Mesenchymal stem cell of the bone marrow (primary cell): ENCODE results near the gene SLC4A8.

DNA sequence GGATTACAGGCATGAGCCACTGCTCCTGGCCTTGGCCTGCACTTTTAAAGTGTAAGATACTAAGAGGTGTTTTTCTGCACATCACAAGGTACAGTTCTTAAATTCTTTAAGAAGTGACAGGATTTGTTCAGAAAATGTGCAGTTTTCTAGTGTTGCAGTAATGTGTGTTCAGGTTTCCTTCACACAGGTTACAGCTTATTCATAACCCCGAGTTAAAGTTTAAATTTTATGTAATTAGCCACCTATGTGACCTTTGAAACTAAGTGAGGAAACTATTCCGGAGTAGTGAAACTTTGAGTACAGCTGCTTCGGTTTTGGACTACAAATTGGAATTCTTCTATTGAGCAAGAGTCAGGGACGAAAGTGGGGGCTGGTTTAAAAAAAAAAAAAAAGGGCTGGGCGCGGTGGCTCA lies 44.0 kb downstream of the DIP2B start:
- CAGE, long polyA plus RNA: no peak

DNA sequence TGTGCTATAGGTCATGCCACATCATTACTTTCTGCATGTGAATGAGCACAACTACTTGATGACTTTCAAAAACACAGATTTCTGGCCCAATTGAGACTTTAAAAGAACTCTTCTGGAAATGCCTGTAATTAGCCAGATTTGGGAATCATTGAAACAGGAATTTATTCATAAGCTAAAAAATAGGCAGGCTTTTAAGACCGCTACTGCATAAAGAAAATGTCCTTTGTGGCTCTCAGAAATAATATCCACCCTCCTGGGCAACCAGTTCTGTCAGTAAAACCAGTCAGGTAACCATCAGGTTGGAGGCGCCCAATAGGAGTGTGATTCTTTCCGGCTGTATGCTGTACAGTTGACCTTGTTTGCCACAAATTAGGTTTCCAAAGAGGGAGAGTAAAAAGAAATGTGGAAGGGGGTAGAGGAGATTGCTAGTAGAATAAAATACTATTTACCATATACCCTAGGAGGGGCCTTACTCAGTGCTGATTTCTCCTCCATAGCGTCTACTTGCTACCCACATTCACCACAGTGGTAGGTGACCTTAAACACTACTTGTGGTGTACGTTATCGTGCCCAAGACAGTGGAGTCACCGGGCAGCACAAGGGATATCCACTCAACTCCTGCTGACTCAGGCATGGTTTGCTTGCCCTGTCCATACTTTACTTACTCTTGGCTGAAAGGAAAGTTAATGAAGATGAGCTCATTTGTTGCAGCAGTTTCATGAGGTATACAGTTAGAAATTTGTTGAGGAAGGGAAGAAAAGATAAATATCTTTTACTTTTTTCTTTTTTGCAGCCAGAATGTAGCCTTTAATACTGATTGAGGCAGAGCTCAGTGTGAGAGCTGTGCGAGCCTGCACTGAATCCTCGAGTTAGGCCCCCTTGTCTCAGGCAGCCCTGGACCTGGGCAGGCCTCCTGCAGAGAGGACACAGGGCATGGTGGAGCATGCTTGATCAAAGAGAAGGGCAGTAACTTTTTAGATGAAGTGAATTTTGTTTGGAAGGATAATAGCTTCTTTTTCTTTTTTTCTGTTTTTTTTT lies 76.7 kb downstream of the DIP2B start:
- CAGE, long polyA plus RNA: no peak

GRCh38 chr12:50618954-50619795 lies 114.4 kb downstream of the DIP2B start:
- CAGE, long polyA plus RNA: no peak

GRCh38 chr12:50825319-50825781 lies 17.4 kb upstream of the TMPRSS12 start:
- CAGE, long polyA plus RNA: no peak

GRCh38 chr12:50924196-50924807 lies 513 bp upstream of the METTL7A start:
- CAGE, long polyA plus RNA: no peak

DNA sequence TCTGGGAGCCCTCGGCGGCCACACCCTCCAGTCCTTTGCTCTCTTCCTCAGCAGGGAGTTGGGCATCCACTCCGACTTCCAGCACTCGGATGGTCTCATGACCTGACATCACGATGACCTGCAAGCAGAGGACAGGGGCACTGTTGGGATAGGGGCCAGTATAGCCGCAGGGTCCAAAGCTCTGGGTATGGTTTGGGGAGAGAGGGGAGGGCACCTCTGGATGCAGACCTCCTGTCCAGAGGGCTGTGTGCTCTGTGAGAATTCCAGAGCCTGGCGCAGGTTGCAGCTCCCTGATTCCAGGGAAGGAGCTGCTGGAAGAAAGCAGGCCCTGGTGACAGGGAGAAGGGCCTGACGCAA lies 13.6 kb downstream of the POU6F1 start:
- CAGE, long polyA plus RNA: no peak

DNA sequence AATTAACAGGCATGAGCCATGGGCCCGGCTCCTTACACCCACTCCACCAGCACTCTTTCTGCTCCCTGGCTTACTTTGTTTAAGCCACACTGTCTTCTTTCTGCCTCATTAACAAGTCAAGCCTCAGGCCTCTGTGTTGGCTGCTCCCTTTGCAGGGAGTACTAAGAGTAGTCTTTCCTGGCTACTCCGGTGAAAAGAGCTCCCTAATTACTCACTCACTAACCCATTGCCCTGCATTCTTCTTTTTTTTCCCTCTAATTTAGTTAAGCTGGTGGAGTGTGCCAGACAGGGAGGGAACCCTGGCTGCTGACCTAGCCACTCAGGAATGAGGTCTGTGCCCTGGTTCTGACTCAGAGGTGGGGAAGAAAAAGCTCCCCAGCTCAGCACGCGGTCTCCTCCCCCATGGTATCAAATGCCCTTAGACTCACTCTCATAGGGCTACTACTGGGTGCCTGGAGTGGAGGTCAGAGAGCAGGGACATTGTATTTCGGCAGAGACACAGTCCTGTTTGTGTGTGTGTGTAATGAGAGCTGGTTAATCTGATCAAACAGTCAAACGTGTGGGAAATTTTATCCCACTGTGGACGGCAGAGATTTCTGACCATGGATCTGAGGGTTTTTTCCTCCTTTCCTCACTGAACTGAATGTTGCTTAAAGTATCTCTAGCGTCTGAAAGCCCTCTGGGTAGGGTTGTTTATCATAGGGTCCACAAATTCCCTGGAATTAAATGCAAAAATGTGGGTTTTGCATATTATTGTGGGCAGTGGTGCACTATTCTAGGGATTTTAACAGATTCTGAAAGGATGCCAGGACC lies 19.6 kb downstream of the GALNT6 start:
- CAGE, long polyA plus RNA: no peak

- CAGE, long polyA plus RNA: no peak
Observed at GRCh38 chr12:51424496-51425462, at the start of gene SLC4A8. SLC4A8 (plus strand) TSS chr12:51424831.

- CAGE, long polyA plus RNA: no peak
Observed at GRCh38 chr12:51820304-51821364, 5.9 kb upstream of the TMDD1 start.

DNA sequence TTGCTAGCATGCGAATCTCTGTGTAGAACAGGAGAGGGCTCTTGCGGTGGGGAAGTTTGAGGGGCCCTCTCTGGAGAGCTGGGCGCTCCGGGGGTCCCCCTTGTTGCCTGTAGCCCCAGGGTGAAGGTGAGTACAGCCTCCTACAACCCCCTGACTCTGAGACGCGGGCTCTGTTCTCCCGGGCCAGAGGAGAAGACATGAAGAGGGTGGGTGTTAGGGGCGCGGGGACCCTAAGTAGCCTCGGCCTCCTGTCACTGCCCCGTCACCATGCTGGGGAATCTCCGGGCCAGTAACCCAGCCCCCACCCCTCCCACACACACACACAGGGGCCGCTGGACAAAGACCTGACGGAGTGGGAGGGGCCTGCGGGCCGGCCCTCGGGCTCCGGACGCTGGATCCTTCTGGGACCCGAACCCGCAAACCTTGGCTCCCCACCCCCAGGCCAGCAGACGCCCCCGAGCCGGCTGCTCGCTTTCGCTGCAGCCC lies 702 bp downstream of the FIGNL2 start:
- CAGE, long polyA plus RNA: no peak

DNA sequence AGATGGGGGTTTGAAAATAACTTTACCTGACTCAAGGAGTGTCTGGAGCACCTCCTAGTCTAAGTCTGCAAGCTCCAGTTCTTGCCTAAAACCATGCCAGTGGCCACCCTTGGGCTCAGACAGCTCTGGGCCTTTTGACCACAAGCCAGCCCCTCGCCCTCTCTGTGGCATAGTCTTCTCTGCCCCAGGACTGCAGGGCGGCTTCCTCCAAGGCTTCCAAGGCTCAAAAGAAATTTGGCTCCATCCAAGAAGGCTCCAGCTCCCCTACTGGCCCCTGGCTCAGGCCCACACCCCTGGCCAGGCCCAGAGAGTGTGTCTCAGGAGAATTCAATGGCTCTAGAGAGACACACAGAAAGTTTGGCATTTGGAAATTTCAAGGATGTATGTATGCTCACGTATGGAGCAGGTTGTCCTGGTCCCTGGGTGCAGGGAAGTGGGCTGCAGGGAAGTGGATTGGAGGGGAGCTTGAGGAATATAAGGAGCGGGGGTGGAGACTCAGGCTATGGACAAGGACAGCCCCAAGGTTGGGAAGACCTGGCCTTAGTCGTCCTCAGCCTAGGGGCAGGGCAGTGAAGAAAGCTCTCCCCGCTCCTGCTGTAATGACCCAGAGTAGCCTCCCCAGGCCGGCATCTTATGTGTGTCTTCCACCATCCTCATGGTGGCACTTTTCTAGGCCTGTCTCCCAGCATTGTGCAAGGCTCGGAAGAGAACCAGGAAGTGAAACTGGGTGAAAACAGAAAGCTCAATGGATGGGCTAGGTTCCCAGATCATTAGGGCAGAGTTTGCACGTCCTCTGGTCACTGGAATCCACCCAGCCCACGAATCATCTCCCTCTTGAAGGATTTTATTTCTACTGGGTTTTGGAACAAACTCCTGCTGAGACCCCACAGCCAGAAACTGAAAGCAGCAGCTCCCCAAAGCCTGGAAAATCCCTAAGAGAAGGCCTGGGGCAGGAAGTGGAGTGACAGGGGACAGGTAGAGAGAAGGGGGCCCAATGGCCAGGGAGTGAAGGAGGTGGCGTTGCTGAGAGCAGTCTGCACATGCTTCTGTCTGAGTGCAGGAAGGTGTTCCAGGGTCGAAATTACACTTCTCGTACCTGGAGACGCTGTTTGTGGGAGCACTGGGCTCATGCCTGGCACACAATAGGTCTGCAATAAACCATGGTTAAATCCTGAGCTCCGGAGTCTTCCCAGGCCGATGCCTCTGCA lies 15.3 kb downstream of the ACVRL1 start:
- CAGE, long polyA plus RNA: no peak

- CAGE, long polyA plus RNA: no peak
Observed at GRCh38 chr12:52018655-52019567, 12.2 kb downstream of the TAMALIN start.

DNA sequence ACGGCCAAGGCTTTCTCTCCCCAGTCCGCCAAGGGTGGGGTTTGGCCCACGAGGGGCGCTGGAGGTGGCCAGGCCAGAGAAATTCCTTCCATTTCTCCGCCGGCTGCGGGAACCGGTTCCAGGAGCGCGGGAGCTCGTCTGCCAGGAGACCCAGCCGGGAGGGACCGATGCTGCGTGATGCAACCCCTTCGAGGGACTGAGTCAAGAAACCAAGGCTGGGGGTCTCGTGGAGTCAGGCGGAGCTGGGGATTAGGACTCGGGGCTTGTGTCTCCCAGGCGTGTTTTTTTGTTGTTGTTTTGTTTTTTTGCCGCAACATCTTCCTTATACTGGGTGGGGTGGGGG lies 13.6 kb upstream of the NR4A1 start:
- CAGE, long polyA plus RNA: no peak

DNA sequence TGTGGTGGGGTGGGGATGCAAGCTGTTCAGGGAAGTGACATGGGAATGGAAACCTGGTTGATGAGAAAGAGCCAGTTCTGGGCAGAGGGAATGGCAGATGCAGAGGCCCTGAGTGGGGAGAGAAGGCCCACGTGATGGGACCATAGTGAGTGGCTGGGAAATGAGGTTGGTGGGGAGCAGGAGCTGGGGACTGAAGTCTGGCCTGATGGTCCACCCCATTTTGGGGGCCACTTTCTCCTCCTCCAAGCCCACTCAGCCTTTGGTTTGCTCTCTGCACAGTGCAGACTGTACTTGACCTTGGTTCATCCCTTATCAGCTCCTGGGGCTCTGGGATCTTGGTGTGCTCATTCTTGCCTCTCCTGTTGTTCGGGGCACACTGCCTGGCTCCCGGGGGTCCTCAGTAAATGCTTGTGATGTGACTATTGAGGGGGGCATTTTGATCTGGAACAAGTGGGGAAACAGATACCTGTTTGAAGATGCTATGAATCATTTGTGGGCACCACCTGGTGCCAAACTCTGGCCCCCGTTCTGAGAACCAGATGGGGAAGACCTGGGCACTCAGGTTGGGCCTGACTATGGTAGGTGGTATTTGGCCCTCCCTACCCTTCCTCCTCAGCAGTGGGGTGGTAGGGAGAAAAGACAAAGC lies 11.3 kb upstream of the NR4A1 start:
- CAGE, long polyA plus RNA: no peak

DNA sequence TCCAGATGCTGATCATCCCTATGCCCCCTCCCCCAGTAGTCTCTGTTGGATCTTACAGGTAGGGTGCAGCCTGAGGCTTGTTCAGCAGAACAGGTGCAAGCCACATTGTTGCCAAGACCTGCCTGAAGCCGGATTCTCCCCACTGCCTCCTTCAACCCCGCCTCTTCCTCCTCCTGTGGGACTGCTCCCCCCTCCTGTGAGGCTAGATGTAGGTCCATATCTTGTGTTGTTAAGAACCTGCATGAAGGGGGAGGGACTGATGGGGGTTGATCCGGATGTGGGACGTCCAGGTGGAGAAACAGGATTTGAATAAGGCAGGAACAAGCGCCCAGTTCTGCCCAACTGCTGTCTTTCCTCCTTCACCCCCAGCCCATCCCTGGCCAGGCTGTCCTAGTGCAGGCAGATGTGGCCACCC lies 1.2 kb downstream of the NR4A1 start:
- CAGE, long polyA plus RNA: no peak

- CAGE, long polyA plus RNA: no peak
Observed at GRCh38 chr12:52062594-52063586, 6.9 kb upstream of the ATG101 start.

DNA sequence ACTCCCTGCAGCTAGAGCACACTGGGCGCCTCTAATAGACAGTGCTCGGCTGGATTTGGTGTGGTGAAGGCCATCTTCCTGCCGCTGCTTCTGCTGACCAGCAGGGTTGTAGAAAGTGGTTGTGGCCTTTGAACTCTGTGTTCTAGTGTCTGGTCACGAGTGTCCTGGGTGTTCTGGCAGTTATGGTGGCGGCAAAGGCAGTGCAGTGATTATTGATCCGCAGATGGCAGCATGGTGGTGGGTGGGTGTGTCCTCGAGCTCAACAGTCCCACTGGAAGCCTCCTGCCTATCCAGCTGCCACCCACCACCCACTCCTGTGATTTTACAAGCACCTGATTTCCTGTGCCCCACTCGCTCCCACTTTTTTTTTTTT lies 43.4 kb downstream of the SMIM41 start:
- CAGE, long polyA plus RNA: no peak

DNA sequence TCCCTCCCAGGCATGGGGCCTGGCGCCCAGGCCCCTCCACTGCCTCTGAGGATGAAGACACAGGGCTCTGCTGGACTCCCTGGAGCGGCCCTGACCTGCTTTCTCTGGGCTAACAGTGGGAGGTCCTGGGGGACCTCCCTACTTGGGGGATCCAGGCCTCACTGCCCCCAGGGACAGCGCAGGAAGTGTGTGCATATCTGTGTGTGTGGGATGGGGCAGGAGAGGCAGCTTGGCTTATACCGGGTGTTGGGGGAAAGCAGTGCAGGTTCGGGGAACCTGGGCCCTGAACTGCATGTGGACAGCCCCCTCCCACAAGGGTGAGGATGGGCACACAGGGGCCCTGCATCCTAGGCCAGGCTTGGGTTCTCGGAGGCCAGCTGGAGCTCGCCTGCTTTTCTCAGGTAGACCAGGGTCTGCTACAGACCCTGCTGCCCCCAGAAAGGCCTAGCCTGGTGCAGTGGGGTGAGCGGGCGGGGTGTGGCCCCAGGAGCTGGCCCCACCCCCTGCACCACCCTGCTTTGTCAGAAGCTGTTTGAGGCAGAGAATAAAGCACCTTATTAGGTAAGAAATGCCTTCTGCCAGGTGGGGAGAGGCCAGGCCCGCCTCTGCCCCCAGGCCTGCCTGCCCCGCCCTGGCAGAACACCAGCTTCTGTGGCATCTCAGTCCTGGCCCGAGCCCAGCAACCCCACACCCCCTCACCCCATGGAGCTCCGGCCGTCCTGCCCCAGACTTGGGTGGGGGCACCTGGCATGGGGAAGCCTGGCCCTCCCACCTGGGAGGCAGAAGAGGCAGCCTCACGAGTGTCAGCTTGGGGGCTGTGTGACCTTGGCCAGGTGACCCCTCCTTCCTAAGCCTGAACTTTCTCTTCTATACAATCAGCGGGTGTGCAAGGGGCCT lies 43.4 kb downstream of the KRT80 start:
- CAGE, long polyA plus RNA: no peak

GRCh38 chr12:52151481-52152721 lies 39.9 kb downstream of the KRT80 start:
- CAGE, long polyA plus RNA: no peak

GRCh38 chr12:52185577-52186010 lies 6.2 kb downstream of the KRT80 start:
- CAGE, long polyA plus RNA: no peak